Skeletal muscle satellite cell (primary cell): ENCODE data around the gene KCNT1.

- CAGE, long polyA plus RNA: no peak
These were observed 5.3 kb downstream of the PPP1R26 start for GRCh38 chr9:135484536-135485631.

- CAGE, long polyA plus RNA: no peak
These were observed 3.3 kb downstream of the MRPS2 start for GRCh38 chr9:135503481-135504526.

GRCh38 chr9:135701957-135702443 is at the start of gene KCNT1:
Gene KCNT1 (plus strand): TSS chr9:135702185.
- CAGE, long polyA plus RNA: no peak

- CAGE, long polyA plus RNA: no peak
These were observed 1.7 kb downstream of the CAMSAP1 start for GRCh38 chr9:135905581-135906046.

- CAGE, long polyA plus RNA: no peak
These were observed 1.4 kb downstream of the CAMSAP1 start for GRCh38 chr9:135906047-135906262.

DNA sequence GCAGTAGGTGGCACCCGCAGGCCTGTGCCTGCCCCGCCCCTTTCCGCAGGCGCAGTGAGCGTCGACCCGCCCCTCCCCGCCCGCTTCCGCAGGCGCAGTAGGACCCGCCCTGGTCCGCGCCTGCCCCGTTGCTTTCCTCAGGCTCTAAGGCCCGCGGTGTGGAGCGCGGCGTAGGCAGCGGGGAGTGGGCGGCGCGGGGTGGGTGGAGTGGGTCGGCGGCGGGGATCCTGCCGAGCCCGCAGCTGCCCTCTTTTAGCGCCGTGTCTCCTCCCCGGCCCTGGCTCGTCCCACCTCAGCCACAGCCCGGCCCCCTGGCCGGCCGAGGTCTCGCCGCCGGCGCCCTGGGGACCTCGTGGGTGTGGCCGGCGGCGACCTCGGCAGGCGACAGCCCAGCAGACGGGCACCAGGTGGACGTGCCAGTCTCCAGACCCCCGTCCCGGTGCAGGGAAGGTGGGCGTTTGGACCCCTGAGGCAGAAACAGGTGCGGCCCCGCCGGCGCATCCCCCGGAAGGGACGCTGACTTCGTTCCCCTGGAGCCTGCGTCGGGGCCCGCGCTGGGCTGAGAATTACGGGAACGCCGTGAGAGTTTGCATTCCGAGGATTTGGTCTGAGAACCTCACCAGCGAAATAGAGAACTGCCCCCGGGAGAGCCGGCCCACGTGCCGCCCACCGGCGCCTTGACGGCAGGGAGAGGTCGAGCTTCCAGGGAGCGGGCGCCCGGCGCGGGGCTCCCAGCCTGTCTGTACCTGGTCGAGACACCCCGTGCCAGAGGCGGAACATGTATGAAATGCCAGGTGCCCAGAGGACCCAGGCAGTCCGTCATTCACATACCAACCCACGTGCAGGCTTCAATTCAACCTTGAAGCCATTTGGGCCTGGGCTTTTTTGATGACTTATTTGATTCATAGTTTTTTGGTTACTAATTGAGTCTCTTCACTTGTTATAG is 633 bp upstream of the CAMSAP1 start:
- CAGE, long polyA plus RNA: no peak

DNA sequence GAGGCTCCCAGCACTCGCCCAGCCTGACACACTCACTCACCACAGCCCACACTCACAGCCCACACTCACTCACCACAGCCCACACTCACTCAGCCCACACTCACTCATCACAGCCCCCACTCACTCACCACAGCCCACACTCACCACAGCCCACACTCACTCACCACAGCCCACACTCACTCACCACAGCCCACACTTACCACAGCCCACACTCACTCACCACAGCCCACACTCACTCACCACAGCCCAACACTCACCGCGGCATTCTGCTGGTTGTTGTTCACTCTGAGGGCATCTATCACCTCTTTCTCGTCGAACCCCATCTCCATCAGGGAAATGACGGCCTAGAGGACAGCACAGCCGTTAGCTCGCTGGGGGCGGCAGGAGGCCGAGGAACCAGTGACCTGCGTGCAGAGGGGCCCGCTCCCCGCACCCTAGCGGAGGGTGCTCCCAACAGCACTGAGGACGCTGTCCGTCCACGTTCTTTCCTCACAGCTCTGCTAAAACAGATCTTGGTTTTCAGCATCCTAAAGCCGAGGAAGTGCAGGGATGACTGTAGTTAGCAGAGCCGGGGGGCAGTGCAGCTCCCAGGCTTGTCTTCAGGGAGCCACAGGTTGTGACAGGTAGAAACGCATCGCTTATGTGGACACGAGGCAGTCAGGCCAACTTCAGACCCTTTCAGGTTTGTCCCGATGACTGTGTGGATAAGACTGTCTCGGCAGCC is 21.6 kb downstream of the UBAC1 start:
- CAGE, long polyA plus RNA: no peak

DNA sequence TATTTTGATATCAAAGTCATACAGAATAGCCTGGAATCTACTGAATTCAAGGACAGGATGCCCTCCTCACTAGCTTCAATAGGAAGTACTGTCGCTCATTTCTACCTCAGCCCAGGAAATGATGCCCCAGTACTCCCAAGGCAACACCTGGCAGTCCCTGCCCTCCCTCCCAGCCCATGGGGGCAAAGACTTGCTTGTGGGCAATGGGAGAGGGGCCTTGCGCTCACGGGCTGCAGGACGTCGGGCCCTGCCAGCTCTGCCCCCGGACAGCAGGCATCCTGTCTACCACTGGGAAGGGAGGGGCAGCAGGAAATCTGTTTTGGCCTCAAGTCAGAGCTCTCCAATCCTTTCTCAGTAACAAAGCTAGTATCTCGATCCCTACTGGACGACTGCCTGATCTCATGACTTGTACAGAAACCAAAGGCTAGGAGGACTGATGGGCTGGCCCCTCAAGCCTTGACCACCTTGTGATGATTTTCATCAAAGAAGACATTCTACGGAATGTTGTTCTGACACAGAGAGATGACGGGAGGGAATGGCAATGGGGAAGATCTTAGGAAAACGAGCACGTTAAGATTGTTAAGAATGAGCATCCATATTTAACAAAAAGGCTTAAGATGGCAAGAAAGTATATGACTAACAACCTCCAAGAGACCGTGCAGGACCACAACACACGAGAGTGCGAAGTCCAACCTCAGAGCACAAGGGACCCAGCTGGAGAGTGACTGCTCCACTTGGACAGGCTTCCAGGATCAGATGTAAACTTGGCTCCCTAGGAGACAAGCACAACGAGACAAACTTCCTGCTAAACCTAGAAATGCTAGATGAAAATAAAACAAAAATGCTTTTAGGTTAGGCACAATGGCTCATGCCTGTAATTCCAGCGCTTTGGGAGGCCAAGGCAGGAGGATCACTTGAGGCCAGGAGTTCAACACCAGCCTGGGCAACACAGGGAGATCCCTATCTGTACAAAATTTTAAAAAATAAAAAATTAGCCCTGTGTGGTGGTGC is 19.4 kb downstream of the UBAC1 start:
- CAGE, long polyA plus RNA: no peak

DNA sequence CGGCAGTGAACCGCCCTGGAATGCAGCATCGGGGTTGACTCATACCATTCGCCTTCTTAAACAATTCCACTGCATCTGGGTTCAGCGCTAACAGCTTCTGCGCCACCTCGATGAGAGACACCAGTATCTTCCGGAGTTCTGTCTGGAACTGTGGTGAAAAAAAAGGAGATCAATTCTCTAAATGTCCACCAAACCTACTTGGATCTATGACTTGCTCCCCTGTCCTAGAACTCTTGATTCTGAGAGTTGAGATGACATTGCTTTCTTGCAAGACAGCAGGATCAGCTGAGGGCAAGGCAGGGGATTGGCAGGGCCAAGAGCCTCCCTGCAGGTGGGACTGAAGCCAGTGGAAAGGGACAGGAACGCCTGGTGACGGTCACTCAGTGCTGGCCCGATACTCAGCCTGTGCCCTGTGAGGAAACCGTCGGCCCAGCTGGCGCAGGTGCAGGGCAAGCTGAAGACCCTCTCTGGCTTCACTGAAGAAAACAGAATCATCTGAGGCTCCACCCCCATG is 14.9 kb downstream of the UBAC1 start:
- CAGE, long polyA plus RNA: no peak

DNA sequence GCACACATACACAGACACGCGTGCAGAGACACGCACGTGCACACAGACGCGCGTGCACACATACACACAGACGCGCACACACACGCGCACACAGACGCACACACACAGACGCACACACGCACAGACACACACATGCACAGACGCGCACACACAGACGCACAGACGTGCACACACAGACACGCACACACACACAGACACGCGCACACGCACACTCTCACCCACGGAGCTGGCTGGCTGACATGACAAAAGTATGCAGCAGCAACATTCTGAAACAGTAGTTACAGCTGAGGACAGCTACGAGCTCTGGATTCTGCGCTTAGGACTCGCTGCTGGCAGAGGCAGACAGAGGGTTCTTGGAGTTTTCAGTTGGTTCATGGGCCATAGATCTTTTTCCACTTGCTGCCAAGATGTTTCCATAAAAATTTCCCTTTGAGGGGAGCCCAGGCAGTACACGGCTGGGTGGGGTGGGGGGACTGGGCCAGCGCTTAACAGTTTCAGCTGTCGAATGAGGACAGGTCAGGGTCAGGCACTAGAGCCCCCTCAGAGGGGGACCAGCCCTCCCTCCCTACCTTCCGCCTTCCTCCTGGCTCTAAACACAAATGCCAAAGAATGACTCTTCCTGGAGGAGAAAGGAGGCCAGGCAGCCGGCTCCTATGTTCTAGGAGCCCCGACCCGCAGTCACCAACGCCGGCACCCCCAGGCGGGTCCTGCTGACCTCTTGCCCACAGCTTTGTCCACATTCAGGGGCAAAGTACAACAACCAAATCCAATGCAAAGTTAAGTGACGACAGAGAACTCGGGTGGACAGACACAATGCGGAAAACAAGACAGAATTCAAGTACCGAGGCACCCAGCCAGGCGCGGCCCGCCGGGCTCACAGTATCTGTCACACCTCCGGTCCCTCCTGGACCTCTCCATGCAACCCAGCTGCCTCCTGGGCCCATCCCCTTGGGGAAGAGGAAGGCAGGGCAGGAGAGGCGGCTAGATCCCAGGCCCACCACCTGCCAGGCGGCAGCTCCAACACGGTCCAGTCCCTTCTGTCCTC is 46.5 kb upstream of the UBAC1 start:
- CAGE, long polyA plus RNA: no peak

DNA sequence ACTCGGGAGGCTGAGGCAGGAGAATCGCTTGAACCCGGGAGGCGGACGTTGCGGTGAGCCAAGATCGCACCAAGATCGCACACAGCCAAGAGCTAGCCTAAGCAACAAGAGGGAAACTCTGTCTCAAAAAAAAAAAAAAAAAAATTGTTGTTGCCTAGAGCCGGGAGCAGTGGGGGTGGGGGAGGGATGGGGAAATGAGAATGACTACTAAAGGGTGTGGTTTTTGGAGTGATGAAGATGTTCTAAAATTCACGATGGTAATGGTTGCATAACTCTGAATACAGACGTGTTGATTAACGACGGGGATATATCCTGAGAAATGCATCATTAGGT is 28.0 kb downstream of the NACC2 start:
- CAGE, long polyA plus RNA: no peak

DNA sequence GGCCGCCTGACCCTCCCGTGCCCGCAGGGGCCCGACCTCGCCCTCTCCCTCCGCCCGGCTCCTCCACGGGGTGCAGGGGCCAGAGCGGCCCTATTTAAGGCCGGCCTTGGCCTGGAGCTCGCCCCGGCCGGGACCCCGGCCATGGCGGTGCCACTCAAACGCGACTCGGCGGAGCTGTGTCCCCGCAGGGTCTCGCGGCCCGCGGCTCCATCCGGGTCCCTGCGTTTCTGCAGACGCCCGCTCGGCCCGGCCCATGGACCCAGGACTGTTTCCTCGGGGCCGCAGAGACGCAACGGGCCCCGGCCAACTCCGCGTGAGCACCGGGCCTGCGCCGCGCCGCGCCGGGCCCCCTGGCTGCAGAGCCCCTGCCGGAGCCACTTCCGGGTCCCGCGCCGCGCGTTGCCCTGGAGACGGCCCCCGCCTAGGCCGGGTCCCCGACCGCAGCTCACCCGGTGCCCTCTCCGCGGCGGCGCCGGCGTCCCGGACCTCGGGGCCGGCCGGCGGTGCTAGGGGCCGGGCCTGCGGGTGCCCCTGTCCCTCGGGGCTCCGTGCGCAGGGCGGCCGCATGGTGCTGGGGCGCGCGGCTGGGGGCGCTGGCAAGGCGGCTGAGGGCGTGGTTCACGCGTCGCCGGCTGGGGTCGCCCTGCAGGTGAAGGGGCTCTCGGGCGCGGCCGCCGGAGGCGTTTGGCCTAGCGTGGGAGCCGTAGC is 485 bp downstream of the TMEM250 start:
- CAGE, long polyA plus RNA: no peak

DNA sequence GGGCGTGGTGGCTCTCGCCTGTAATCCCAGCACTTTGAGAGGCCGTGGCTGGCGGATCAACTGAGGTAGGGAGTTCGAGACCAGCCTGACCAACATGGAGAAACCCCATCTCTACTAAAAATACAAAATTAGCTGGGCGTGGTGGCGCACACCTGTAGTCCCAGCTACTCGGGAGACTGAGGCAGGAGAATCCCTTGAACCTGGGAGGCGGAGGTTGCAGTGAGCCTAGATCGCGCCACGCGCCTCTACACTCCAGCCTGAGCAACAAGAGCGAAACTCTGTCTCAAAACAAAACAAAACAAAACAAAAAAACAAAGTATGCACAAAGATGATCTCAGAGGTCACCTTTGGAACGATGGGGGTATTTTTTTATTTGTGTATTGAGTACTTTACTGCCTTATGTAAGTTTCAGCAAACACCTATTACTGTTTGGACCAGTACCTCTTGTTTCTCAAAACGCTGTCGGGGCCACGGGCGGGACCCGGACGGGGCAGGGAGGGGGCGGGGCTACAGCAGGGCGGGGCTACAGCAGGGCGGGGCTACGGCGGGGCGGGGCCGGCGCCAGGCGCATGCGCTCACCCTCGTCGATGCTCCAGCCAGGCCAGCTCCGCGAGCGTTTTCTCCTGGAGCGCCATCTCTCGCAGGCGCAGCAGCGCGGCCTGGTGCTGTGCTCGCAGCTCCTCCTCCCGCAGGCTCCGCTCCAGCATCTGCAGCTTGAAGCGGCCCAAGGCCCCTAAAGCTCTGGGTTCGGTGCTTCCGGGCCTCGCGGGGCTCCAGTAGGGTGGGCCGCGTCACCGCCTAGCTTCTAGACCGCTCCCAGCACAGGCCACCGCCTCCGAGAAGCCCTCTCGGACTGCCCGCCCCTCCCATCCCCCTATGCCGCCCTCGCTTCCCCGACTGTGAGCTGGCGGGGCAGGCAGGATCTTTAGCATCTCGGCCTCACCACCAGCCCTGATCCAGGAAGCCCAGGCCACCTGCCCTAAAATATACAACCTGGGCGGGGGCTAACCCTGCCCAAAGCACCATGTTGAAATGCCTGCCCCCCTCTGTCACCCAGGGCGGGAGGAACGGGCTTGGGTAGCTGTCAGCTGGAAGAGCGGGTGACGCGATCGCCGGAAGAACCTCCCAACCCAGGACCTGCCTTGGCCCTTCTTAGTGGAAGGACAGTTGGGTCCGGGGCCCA is 21.6 kb upstream of the QSOX2 start:
- CAGE, long polyA plus RNA: no peak

DNA sequence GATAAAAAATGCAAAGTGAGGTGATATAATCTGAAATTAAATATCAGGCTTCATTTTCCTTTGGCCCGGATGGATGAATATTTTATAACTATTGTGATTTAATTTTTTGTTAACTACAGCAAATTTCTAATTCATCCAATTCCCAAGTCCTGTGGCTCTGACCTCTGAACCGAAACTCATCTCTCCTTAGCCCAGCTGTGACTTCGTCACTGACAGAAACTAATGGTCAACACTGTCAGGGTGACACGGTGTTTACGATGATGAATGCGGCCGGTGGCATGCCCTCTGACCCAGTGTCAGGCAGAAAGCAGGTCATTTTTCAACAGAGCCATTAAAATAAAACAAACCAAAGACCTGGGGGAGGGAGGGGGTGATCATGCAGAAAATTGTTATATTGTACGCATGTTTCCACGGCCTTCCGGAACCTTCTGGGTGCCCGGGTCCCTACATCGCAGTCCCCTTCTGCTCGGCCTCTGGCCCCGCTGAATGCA is 8.4 kb downstream of the CCDC187 start:
- CAGE, long polyA plus RNA: no peak

DNA sequence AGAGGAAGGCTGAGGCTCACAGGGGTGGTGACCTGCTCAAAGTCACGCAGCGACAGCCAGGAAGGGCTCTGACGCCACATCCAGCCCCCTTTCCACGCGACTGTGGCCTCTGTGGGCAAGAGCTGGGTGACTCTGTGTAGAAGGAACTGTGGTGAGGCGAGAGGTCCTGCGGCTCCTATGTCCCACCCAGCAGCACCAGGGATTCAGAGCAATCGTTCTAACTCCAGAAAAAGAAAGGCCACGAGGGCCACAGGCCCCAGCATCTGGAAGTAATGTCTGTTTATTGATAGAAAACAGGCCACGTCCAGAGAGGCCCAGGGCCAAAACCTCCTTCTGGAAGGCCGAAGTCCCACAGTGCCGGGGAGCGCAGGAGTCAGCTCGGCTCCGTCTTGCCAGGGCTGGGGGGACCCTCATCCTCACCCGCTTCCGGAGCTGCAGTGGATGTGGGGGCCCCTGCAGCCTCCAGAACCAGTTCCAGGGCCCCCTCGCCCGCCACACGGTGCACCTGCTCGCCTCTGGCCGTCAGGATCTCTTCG is 1.8 kb downstream of the DNLZ start:
- CAGE, long polyA plus RNA: no peak

DNA sequence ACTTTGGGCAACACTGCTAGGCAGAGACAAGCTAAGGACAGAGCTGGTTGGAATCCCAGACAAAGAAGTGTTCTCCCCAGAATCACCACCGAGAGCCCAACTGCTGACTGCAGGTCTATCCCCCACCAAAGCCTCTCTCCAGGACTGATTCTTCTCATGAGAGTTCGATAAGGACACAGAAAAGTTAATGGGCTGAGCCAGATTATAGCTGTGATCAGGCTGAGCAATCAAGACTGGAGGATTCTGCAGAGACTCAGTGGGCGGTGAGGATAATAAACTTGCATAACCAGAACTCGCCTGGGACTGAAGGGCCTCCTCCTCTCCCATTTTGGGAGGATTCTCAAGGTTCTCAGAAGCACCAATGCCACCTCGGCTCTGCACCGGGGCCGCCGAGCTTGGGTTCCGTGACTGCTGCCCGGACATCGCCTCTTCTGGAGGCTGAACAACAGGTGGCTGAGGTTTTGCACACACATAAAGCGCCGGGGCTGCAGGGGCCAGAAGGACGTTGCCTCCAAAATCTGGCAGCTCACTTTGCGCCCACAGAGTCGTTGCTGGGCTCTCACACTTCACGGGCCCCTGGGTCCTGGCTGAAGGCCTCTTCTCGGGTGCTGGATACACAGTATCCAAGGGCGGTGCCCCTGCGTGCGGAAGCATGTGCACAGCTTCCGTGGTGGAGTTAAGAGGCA is 7.8 kb downstream of the SEC16A start:
- CAGE, long polyA plus RNA: no peak

DNA sequence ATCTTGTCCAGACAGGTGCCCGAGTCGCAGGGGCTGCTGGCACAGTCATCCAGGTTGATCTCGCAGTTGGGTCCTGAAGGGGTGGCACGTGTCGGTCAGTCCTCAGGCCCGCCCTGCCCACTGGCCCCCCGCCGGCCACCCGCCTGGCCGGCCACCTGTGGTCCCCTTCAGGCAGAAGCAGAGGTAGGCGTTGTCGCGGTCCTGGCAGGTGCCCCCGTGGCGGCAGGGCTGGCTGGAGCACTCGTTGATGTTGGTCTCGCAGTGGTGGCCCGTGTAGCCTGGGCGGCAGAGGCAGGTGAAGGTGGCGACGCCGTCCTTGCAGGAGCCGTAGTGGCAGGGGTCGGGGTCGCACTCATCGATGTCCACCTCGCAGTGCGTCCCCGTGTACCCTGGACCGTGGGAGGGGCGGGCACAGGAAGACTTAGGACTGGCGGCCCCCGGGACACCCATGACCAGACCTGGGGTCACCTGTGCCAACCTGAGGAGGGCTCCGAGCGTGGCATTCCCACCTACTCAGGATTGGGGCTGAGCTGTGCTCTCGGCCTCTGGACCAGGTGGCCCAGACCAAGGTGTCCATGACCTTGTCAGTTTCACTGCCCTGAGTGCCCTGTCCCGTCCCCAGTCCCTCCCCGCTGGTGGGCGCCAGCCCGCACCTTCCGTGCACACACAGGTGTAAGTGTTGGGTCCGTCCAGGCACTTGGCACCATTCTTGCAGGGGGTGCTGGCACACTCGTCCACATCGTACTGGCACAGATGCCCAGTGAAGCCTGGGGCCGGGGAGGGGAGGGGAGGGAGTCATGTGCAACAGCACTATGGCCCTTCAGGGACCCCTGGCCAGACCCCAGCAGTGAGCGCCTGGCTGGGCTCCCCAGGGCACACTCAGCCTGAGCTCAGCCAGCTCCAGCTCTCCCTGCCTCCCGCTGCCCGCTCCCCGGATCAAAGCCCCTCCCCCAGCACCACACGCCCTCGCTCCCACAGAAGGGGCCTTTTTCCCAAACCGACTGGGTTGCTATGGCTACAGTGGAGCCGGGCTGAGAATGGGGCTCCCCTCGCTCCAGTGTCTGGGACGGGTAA is 30.2 kb downstream of the NOTCH1 start:
- CAGE, long polyA plus RNA: no peak

- CAGE, long polyA plus RNA: no peak
These were observed 6.4 kb upstream of the NOTCH1 start for GRCh38 chr9:136552053-136552935.

DNA sequence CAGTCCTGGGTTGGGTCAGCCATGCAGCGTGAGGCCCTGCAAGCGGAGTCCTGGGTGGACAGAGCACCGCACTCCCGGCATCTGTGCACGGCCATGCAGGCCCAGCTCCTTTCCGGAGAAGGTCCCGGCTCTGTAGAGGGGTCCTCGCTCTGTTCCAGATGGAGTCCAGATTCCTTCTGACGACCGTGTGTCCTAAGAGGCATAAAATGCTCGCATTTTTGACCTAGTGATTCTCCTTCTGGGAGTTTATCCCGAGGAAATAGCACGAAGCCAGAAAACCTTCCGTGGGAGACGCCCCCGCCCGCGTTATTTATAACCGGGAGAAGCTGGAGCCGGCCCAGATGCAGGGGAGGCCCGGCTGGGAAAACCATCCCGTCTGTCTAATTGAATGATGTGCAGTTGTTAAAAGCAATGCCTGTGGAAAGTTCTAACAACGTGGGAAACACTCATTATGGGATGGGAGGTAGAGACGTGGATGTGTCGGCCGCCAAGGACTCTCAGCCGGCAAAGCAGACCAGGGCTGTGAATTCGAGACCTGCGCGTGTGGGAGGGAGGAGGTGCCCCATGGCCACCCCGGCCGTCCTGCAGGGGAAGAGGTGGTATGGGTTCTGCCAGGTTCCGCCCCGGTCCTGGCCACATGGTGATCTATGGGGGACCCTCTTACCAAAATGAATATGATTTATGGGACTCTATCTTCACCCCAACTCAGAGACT is 19.5 kb upstream of the NOTCH1 start:
- CAGE, long polyA plus RNA: no peak

DNA sequence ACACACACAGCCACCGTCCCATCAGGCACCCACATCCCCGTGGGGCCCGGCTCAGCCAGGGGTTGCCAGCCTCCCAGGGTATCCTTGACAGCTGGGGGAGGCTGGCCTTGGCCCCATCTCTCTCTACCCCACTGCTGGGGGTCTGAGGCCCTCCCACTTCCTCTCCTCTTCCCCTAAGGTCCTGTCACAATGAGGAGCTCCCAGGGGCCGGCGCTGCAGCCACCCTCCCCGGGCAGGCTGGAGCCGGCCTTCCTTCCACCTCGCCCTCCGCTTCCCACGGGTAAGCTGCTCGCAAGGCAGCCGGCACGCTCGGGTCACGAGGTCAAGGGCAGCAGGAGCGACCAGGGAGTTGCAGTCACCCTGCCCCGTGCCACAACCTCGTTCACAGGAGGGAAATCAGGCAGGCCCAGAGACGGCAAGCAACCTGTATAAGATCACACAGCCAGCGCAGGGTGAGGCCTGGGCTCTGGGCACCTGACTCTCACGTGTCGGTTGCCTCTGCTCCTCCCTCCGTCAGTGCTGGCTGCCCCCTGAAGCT is 38.7 kb upstream of the NOTCH1 start:
- CAGE, long polyA plus RNA: no peak